Glomerular endothelial cell (primary cell): Measurements from ENCODE around the genes GRHL3 and RSRP1.

GRCh38 chr1:23909346-23909849 lies 3.8 kb downstream of the CNR2 start:
- RAMPAGE, long total RNA: no peak

- RAMPAGE, long total RNA: no peak
Measured at GRCh38 chr1:23936450-23937118, 23.0 kb upstream of the PNRC2 start.

DNA sequence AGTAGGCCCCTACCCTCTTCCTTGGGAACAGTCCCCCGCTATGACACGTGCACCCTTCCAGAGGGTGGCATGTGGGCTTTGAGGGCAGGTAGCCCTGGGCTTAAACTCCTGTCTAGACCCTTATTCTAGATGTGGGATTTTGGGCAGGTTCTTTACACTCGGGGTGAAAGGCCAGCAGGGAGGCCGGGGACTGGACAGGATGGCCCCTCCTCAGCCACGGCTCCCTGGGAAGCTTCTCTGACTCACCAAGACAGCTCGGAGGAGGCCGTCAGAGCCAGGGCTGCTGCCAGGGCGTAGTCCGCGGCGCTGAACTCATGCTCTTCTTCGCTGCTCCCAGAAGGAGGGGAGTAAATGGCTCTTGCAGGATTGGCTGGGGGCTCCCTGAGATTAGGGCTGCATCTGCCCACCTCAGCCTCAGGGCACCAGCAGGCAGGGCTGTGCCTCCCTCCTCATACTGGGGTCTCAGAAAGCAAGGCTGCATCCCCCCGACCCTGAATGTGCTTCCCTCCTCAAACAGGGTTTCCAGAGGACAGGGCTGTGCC lies 4.1 kb downstream of the MYOM3 start:
- RAMPAGE, long total RNA: no peak

DNA sequence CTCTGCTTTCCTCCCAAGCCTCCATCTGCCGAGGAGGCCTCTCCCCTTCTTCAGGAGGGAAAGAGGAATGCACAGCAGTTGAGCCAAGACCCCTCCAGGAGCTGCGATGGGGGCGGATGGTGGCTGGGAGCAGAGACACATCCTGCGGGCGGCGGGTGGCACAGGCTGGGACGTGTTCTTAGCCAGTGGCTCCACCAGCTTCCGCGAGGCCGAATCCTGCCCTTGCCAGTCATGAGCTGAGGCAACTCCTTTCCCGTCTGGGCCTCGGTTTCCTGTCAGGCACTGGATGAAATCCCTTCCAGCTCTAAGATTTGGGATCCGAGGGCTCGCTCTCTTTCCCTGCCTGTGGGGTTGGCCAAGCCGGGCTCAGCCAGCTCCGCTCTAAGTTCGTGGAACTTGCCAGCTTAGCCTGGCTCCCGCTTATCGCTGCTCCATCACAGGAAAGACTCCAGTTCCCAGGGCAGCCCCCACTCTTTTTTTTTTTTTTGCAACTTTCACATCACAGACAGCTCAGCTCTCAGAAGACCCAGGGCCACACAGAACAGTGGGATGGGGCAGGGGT lies 584 bp downstream of the MYOM3 start:
- RAMPAGE, long total RNA: no peak

DNA sequence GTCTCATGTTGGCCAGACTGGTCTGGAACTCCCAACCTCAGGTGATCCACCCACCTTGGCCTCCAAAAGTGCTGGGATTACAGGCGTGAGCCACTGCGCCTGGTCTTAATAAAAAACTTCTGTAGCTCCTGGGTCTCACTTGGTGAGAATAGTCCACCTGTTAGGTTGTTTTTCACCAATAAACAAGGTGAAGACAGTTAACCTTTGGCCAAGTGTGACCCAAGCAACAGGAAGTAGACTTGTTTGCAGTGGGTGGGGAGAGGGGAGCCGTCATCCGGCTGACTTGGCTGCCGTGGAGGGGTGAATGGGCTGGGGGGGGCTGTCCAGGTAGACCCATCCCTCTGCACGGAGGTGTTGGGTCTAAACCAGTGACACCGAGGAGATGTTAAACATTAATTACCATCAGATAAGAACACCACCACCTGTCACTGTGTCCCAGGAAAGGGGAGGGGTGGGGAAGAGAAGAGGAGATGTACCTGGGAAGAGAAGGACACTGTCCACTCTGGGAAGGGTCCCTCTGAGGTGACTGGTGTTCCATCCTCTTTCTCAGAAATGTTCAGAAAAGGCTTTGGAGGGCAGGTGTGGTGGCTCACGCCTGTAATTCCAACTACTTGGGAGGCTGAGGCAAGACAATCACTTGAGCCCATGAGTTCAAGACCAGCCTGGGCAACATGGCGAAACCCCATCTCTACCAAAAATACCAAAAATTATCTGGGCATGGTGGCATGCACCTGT lies 6.5 kb upstream of the MYOM3 start:
- RAMPAGE, long total RNA: no peak

DNA sequence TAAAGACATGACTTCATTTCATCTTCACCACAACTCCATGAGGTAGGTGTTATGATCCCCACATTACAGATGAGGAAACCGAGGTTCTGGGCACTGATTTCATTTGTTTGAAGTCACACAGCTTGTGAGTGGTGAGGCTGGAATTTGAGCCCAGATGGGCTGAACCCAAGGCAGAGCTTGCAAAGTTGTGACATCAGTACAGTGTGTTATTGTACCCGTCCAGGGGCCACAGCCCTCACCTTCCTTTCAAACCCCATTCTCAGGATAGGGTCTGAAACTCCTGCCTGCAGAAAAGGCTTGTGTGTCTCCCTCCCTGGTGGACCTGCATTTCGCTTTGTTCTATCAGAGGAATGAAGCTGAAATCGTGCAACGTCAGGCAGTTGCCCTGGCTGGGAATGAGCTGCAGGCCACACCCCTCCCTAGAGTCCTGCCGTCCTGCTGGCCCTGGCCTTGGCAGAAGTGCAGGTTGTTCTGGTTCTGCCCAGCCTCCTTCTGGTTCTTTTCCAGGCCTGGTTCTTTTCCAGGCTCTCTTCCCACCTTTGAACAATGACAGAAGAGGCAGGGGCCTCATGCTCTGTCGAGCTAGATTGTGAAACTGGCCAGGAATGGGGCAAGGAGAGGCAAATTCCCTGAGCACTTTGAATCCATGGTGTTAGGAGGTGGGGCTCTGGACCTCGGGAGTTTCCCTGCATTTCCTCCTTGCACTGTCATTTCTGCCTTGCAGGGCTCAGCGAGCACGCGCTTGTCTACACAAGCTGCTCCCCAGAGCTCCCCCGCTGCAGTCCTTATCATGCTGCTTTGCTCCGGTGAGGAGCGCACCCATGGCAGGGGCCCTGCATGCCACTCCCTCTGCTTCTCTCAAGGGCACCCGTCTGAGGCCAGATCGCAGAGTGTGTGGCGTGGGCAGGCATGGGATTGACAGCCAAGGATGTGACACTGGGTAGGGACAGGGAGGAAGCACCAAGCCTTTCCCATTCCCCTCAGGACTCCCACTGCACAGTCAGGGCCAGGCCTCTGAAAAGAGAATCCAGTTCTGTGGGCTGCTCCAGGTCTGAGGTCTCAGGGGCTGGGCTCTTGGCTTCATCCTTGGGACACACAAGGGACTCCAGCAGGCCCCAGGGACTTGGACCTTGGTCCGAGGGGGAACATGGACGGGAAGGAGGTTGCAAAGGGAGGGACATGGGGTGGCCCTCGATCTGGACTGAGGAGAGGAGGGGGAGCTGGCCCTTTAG lies 8.3 kb upstream of the MYOM3 start:
- RAMPAGE, long total RNA: no peak

- RAMPAGE, long total RNA: no peak
Measured at GRCh38 chr1:24319016-24320211, at the start of gene GRHL3. Gene GRHL3 (plus strand): TSS chr1:24319357.

DNA sequence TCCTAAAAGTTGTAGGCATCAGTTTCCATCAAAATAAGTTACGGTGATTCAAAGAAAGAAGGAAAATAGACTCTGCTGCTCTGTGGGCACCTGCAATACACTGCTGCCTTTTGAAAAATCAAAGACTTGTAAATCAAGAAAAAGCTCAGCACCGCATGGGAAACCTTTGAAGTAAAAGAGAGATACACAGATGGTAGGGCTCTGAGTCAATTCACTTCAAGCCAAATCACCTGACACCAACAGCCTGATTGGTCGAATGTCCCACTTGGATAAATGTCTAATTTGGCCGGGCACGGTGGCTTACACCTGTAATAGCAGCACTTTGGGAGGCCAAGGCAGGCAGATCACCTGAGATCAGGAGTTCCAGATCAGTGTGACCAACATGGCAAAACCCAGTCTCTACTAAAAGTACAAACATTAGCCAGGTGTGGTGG lies 19.2 kb upstream of the RCAN3 start:
- RAMPAGE, long total RNA: no peak

- RAMPAGE, long total RNA: no peak
Measured at GRCh38 chr1:24500984-24501714, 1.5 kb upstream of the RCAN3 start.

DNA sequence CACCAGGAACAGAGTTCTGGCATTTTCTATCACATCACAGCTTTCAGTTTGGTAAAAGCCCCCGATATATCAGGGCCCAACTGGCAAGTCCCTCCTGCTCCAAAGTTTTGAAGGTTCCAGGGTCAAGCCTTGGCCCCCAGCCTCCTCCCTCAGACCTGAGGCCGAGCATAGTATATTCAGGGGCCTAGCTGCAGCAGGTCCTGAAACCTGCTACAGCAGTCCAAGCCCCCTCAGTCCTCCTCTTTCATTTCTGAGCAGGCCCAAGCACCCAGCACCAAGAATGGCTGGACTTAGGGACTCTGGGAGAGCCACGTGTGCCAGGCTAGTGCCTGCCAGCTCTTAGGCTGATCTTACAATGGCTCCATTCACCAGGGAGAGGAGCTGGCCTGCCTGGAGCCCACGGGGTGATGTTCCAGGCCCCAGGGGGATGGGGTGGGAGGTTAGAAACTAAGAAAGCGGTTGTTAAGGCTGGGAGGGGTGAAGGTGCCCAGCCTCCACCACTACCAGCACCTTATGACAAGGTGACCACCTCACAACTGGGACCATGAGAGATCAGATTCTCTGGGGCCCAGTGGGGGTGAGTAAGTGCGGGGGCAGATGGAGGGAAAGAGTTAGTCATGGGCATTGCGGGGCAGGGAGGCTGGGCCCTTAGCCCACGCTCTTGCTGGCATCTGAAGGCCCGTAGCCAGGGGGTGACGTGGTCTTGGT lies 30.4 kb upstream of the CLIC4 start:
- RAMPAGE, long total RNA: no peak

DNA sequence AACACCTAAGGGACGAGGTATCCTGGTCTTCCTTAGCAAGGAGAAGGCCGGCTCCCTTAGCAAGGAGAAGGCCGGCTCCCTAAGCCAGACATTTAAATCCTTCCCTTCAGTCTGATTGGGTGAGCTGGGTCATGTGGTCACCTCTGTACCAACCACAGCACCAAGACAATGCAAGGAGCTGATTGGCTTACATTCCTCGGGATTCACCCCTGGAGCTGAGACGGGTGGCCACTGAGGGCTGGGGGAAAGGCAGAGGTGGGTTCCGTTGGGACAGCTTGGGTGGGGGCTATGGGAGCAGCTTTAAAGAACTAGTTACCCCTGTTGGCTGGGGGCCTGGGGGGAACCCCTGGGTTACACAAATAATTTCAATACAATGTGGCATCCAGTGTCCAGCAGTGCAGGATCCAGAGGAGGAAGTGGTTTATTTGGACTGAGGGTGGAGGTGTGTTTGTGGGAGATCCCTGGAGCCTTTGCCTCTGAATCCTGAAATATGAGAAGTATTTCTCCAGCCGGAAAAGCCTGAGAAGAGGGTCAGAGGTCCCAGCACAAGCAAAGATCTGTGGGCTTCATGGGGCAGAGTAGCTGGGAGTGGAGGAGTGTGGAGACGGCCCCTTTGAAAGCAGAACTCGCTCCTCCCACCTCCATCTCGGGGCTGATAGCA lies 20.6 kb upstream of the CLIC4 start:
- RAMPAGE, long total RNA: no peak

GRCh38 chr1:24760688-24761151 lies 15.5 kb downstream of the CLIC4 start:
- RAMPAGE, long total RNA: no peak

DNA sequence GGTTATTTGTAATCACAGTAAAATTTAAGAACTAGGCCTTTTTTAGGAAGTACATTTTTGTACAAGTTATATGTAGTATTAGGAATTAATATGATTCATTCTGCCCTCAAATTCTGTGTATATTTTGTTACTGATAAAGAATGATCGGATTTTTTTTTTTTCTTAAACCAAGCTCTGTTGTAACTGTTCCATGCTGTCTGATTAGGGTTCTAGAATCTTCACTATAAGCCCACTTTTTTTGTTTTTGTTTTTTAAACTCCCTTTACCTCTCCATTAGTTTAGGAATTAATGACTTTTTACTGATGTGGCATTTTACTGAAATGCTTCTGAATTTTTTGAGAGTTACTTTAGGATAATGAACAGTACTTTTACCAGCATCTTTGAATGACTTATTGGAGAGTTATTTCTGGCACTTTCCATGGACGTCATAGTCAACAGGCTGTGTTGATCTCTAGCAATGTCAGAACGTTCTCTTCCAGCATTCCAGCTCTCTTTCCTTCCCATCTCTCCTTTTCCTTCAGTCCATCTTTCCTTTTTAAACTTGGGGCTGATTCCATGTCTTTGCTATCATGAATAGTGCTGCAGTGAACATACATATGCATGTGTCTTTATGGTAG lies 48.4 kb downstream of the CLIC4 start:
- RAMPAGE, long total RNA: no peak

- RAMPAGE, long total RNA: no peak
Measured at GRCh38 chr1:24798879-24799603, 53.8 kb downstream of the CLIC4 start.

DNA sequence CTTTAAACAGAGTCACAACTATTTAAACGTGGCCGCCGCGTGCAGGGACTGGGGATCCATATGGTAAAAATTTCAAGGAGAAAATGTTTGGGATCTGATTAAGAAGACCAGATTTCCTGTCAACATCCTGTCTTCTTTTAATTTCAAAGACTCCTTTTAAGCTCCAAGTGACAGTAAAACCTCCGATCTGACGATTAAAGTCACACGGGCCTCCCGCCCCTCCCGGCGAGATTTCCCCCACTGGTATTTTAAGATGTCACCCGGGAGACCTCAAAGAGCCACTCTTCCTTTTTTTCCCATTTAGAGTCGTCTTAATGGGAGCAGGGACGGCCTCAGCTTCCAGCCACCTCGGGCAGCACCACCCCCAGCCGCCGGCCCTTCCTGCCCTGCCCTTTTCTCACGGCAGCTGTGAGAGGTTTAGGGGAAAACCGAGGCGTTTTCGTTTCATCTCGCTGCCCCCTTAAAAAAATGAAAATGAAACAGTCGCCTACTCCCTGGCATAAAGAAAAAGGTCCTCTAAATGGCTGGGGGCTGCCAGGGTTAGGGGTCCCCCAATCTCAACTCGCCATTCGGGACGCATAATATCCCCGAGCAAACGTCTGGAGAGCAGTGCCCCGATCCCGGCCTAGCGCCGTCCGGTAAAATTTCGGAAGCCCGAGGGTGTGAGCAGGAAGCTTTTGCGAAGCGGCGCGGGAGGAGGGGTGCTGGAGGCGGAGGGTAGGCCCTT lies 1.4 kb downstream of the RUNX3 start:
- RAMPAGE, long total RNA: no peak

DNA sequence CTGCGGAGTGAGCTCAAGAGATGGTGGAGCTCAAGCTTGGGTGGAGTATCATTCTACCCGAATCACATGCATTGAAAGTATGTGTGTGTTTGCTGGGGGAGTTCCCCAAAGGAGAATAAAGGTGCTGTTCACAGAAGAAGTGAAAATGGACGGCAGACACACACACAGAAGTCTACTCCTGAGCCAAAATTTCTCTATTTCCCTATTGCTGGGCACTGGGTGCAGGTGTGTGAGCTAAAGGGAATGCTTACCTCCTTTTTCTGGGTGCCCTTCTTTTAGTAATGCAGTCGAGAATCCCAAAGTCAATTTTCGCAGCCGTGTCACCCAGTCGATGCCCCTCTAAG lies 58.3 kb upstream of the RUNX3 start:
- RAMPAGE, long total RNA: no peak

- RAMPAGE, long total RNA: no peak
Measured at GRCh38 chr1:25019247-25019971, 89.3 kb upstream of the RUNX3 start.

GRCh38 chr1:25109607-25110055 lies 122.7 kb downstream of the SYF2 start:
- RAMPAGE, long total RNA: no peak

GRCh38 chr1:25244702-25245138 lies 2.5 kb downstream of the RSRP1 start:
- RAMPAGE, long total RNA: no peak

DNA sequence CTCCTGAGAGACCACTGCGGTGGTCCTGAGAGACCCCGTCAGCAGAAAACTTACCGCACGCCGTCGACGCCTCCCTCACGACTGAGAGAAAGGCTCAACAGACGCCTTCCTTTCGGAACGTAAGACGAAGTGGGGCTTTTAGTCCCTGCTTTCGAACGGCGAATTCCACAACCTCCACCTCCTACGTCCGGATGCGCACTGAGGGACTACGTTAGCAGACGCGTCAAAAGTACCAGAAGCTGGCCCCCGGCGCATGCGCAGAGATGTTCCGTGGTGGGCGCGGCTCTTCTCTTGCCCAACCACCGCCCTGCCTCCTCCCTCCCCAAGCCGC lies at the start of gene RSRP1:
Gene RSRP1, minus strand, starts transcription at position 200 of the 331 bp plus-strand sequence.
- RAMPAGE, long total RNA: start-site peak on the minus strand centred at position 201 of the sequence, 6 bp wide, 378 and 636 reads in 2 replicates